Epithelial cell of esophagus (primary cell): ENCODE measurements around a stretch of chr16.

GRCh38 chr16:89833915-89834132 is 5.5 kb downstream of the SPIRE2 start:
- RRBS, result no CpG with 5 or more reads among the region's 9 CpGs

DNA sequence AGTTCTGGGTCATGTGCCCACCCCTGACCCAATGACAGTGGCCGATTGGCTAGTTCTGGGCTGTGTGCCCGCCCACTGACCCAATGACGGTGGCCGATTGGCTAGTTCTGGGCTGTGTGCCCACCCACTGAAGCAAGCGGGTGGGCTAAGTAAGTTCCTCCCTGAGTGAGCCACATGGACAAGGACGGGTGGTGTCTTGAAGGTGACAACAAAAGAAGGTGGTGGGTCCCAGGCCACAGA is 9.5 kb downstream of the DEF8 start:
- RRBS, result no CpG with 5 or more reads among the region's 6 CpGs

DNA sequence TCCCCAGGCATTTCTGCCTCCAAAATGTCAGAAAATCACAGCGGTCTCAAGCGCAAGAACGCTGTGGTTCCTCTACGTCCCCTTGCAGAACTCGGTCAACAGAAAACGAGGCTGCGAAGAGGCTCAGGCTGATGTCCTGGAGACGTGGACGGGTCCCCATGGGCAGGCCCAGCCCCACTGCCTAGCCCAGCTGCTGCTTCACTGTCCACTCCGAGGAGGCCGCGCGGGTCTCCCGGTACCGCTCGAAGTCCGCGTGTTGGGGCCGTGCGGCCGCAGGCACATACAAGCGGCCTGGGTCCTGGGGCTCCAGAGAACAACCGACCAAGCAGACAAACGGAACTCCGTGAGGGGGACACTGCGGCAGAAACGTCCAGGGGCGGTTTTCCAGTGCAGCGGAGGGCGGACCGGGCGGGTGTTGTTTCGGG is 23.4 kb downstream of the DEF8 start:
- RRBS, result no CpG with 5 or more reads among the region's 33 CpGs

GRCh38 chr16:90056519-90056973 is 20.6 kb downstream of the PRDM7 start:
- RRBS, result 26% methylated on average over 2 of the region's 15 CpGs

- RRBS, result no CpG with 5 or more reads among the region's 12 CpGs
Measured at GRCh38 chr16:90101987-90102706, 25.0 kb upstream of the PRDM7 start.